ENCODE measurements around a stretch of chr18.

- PRO-cap, 4 experiments: no peak in any of the 4 experiments
- RAMPAGE, long total RNA, 2 experiments: no peak in any of the 2 experiments
- RRBS: no CpG with 5 or more reads among the region's 6 CpGs
Observed at GRCh38 chr18:50650597-50651172, 90.8 kb downstream of the MAPK4 start.

DNA sequence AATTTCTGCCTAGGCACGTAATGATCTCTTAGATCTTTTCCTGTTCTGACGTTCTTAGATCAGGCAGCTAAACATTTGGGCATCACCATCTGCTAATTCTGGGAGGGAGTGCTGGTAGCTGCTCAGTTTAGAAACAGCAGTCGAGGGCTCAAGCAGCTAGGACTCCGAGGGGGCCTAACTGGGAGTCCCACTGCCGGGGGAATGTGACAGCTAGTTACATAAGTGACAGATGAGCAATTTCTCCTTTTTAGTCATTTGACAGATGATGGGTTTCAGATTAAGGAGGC is 92.8 kb downstream of the MRO start:
- PRO-cap, 4 experiments: no peak in any of the 4 experiments
- RAMPAGE, long total RNA, 2 experiments: no peak in any of the 2 experiments
- RRBS: no CpG with 5 or more reads among the region's 5 CpGs

DNA sequence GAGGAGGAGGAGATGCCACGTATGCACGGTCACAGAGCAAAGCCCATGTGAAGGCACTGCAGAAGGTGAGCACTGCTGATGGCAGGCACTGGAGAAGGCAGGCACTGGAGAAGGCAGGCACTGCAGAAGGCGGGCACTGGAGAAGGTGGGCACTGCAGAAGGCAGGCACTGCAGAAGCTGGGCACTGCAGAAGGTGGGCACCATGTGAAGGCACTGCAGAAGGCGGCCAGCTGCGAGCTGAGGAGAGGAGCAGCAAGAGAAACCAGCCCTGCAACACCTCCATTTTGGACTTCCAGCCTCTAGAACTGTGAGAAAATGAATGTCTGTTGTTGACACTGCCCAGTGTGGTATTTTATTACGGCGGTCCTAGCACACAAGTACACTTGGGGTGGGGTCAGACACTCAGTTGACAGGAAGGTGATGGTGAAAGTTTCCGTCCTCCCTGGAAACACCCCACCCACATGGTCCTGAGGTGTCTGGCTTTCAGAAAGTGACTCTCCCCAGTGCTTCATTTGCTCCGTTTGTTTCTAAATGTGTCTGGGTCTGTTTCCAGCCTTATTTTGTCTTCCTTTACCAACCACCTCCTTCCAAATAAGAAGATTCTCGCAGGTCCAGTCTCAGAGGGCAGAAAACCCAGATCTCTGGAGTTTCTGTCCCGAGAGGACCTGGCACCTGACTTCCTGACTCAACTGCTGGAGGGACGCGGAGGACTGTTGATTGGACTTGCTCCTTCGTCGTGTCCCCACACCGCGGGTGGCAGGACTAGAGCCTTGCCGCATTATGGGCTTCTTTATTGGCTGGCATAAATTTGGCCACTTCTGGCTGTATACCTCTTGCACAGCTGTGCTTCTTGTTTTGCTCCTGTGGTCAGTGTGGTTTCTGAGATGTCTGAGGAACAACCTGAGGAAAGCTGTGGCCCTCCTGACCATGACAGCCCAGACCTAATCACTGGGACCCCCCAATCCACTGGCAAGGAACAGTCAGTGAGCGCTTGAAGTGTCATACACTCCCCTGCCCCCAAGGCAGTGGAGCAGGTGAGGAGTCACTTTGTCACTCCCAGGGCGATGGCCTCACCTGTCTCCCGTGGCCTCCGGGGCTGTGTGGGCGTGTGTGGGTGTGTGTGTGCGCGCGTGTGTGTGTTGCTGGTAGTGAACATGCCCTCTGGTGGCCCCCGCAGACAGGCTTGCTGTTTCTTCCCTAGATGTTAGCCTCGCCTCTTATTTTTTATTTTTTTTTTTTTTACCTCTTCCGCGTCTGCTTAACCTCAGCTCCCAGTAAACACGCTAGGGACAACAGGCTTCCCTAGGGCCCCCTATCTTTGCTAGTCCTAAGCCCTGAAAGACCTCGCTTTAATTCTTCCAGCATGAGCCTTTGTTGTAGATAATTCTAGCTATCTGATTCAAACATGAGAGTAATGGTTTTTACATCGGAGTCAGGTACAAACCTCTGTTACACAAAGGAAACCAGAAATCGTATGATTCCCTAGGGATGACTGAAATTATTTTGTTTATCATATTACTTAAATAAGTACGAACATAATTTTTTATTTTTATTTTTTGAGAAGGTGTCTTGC is 45.7 kb downstream of the MEX3C start:
- PRO-cap, 4 experiments: no peak in any of the 4 experiments
- RAMPAGE, long total RNA, 2 experiments: no peak in any of the 2 experiments
- RRBS: no CpG with 5 or more reads among the region's 35 CpGs

DNA sequence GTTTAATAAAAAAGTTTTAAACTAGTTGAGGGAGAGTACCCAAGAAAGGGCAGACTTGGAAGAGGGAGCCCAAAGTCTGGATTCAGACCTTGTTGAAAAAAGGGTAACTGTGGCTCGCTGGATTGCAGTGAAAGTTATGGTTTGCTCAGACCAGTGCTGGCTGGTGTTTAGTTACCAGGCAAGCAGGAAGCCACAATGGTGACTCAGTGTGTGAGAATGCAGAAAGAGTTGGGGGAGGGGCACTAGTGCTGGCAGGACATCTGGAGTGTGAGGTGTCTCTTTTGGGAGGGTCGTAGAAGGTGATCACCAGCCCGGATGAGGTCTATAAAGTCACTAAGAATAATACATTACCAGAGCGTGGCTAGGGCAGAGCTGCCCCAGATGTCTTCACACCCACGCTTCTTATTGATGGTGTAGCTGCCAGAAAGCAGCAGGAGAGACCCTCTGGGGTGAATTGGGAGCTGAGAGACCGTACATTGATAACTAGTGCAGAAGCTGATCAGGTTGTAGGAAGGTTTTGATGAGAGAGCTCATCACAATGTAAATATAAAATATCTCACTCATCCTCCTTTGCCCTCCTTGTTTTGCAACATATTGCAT is 31.1 kb downstream of the C18orf54 start:
- PRO-cap, 4 experiments: no peak in any of the 4 experiments
- RAMPAGE, long total RNA, 2 experiments: no peak in any of the 2 experiments
- RRBS: no CpG with 5 or more reads among the region's 6 CpGs

GRCh38 chr18:55319356-55319933 is 268.5 kb downstream of the TCF4 start:
- PRO-cap, 4 experiments: peak in 4 of 4 experiments; most common plus-strand start chr18:55319756 (in 3)
- RAMPAGE, long total RNA, 2 experiments: no peak in any of the 2 experiments
- RRBS: no CpG with 5 or more reads among the region's 4 CpGs

- PRO-cap, 4 experiments: peak in 2 of 4 experiments; most common plus-strand start chr18:55587066 (in 2)
- RAMPAGE, long total RNA, 2 experiments: no peak in any of the 2 experiments
- RRBS: no CpG with 5 or more reads among the region's 8 CpGs
Observed at GRCh38 chr18:55586738-55587362, 1.1 kb downstream of the TCF4 start.

DNA sequence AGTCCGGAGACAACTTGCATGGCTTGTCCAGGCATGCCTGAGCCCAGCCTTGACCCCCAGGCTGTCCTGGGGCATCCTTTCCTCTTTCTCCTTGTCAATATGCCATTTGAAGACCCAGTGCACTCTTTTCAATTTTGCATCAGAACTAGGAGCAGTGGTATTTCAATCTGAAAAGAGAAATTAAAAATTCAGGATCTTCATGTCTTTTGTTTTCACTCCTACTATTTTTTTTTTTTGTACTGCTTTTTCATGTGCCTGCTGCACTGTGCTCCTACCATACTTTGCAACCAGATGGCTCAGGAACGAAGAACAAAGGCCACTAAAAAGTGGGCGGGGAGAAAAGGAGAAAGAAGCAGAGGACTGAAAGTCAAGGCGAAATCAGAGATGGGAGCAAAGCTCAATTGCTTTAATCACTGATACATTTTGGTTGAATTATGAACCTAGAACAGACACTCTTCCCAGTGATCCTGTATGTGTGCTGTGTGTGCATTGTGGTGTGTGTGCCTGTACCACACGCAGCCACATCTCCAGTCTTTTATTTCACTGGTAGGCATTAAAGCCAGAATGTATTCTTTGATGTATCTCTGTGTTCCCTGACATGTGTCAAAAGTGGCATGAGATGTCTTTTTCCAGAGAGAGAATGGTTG is 495.9 kb upstream of the TCF4 start:
- PRO-cap, 4 experiments: no peak in any of the 4 experiments
- RAMPAGE, long total RNA, 2 experiments: no peak in any of the 2 experiments
- RRBS: no CpG with 5 or more reads among the region's 5 CpGs

DNA sequence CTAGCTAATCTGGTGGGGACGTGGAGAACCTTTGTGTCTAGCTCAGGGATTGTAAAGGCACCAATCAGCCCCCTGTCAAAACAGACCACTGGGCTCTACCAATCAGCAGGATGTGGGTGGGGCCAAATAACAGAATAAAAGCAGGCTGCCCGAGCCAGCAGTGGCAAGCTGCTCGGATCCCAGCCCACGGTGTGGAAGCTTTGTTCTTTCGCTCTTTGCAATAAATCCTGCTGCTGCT is 65.5 kb downstream of the TXNL1 start:
- PRO-cap, 4 experiments: no peak in any of the 4 experiments
- RAMPAGE, long total RNA, 2 experiments: no peak in any of the 2 experiments
- RRBS: no CpG with 5 or more reads among the region's 5 CpGs

DNA sequence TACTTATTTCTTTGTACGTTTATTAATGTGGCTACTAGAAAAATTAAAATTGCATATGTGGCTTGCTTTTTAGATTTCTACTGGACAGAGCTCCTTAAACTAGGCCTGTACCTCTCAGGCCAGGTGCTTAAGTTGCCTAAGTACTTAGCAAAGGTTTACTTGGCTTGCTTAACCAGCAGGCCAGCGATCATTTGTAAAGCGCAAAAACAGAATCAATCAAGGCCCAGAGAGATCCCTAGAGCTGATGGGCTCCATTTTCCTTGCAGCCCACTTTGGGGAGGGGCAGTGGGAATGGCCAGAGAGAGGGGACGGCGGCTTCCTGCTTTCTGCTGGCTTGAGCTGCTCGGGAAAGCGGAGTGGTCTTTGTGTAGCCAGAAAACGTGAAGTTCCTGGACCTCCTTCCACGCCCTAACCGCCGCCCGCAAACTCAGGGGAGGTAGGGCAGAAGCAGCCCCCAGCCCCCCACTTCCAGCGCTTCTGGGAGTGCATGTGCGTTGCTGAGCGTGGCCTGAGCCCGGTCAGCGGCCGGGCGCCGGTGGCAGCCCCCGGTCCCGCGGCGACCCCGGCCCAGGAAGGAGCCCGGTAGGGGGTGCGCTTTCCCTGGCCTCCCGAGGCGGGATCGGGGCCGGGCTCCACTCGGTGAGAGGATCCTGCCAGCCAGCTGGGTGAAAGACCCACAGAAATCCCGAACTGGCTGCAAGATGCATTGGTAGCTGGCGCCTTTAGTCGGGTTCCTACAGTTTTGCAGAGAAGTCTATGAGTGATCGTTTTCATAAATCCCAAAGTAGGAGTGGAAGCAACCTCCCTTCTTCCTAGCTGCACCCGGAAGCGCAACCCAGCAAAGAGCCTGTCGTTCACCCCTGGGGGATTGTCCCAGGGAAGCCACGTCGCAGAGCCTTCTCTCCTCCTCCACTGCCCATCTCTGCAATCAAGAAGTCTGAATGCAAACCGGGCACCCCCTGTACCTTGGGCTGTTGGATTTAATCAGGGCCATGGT is 25.3 kb upstream of the BOD1L2 start:
- PRO-cap, 4 experiments: no peak in any of the 4 experiments
- RAMPAGE, long total RNA, 2 experiments: no peak in any of the 2 experiments
- RRBS: 6% methylated on average over 6 of the region's 42 CpGs

DNA sequence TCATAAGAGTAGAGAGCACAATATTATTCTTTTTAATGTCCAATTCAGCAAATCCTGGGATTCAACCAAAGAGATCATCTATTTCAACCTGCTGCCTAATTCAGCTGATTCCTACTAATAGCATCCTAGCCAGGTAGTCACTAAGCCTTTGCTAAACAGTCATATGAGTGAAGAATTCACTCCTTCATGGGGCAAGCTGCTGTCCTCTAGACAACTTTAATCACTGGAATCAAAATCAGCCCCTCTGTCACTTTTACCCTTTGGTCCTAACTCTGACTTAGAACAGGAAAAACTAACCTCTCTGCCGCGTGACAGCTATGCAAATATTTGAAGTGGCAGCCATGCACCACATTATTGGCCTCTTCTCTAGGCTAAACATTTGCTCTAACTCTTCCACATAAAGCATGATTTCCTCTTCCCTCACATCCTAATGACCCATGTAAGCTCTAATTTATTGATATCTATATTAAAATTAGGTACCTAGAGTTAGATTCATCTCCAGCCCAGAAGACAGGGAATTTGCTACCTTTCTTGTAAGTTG is 12.9 kb upstream of the ONECUT2 start:
- PRO-cap, 4 experiments: no peak in any of the 4 experiments
- RAMPAGE, long total RNA, 2 experiments: no peak in any of the 2 experiments
- RRBS: no CpG with 5 or more reads among the region's 2 CpGs

DNA sequence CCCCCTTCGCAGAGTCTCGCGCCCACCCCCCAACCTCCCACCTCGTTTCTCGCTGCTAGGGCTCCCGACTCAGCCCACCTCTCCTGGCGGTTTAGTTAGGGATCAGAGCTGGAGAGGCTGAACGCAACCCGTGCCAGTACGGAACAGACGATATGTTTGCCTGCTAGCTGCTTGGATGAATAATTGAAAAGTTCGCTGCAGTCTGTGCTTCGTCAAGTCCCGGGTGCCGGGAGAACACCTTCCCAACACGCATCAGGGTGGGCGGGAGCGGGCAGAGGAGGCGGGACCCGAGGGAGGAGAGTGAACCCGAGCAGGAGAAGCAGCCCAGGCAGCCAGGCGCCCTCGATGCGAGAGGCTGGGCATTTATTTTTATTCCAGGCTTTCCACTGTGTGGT is 5.6 kb downstream of the ONECUT2 start:
- PRO-cap, 4 experiments: no peak in any of the 4 experiments
- RAMPAGE, long total RNA, 2 experiments: no peak in any of the 2 experiments
- RRBS: no CpG with 5 or more reads among the region's 24 CpGs

DNA sequence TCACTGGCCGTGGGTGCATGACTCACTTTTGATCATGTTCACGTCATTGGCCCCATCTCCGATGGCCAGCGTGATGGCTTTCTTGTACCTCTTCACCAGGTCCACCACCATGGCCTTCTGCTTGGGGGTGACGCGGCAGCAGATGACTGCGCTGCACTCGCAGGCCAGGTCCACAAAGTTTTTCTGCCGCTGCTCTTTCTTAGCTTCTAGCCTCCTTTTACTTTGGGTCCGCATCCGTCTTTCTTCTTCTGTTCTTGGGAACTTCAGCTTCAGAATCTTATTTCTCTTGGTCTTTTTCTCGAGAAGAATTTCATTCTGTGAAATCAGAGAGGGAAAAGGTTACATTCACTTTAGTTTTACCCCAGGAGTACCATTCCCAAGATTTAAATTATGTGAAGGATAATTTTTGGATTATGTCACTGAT is 39.5 kb upstream of the NARS1 start:
- PRO-cap, 4 experiments: no peak in any of the 4 experiments
- RAMPAGE, long total RNA, 2 experiments: start-site peak on the minus strand in 1 of 2 experiments, centred at position 268 of the sequence, 10 reads per replicate
- RRBS: no CpG with 5 or more reads among the region's 12 CpGs

DNA sequence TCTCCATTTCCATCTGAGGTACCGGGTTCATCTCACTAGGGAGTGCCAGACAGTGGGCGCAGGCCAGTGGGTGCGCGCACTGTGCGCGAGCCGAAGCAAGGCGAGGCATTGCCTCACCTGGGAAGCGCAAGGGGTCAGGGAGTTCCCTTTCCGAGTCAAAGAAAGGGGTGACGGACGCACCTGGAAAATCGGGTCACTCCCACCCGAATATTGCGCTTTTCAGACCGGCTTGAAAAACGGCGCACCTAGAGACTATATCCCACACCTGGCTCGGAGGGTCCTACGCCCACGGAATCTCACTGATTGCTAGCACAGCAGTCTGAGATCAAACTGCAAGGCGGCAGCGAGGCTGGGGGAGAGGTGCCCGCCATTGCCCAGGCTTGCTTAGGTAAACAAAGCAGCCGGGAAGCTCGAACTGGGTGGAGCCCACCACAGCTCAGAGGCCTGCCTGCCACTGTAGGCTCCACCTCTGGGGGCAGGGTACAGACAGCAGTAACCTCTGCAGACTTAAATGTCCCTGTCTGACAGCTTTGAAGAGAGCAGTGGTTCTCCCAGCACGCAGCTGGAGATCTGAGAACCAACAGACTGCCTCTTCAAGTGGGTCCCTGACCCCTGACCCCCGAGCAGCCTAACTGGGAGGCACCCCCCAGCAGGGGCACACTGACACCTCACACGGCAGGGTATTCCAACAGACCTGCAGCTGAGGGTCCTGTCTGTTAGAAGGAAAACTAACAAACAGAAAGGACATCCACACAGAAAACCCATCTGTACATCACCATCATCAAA is 83.6 kb downstream of the ATP8B1 start:
- PRO-cap, 4 experiments: no peak in any of the 4 experiments
- RAMPAGE, long total RNA, 2 experiments: no peak in any of the 2 experiments
- RRBS: no CpG with 5 or more reads among the region's 29 CpGs

DNA sequence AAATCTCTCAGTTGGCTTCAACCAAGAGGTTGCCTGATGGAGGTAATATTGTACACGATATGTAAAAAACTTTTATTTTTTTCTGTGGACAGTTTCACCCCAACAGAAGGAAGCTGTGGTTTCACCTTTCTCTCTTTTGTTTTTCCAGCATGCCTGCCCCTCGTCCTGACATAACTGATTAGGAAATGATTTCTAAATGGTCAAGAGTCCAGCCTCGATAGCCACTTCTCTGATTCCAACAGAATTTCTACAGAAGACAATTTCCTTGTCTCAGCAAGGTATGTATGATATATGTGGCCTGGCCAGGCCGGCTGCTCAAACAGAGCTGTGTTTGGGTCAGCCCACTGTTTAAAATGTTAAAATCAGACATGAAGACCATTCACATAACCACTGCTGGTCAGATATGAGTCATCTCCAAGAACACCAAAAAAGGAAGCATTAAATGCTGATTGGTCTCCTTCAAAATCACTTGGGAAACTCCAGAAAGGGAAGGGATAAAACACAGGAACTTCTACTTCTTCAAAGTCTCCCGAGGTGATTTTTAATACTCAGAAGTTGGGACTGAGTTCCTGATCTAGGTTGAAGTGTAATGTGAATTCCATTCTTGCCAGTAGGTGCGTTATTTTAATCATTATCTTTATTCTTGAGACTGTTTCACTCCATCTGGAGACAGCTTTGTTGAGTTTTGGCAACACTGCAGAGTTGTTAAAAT is 22.3 kb downstream of the ATP8B1 start:
- PRO-cap, 4 experiments: peak in 4 of 4 experiments; most common plus-strand start position 482 of the sequence (in 3); most common minus-strand start position 355 of the sequence (in 4)
- RAMPAGE, long total RNA, 2 experiments: no peak in any of the 2 experiments
- RRBS: no CpG with 5 or more reads among the region's 6 CpGs

- PRO-cap, 4 experiments: peak in 1 of 4 experiments; most common plus-strand start chr18:57784761 (in 1); most common minus-strand start chr18:57784613 (in 1)
- RAMPAGE, long total RNA, 2 experiments: no peak in any of the 2 experiments
- RRBS: 23% methylated on average over 3 of the region's 12 CpGs
Observed at GRCh38 chr18:57784505-57785244, 18.4 kb downstream of the ATP8B1 start.

GRCh38 chr18:58087865-58088565 is 44.0 kb downstream of the NEDD4L start:
- PRO-cap, 4 experiments: no peak in any of the 4 experiments
- RAMPAGE, long total RNA, 2 experiments: no peak in any of the 2 experiments
- RRBS: no CpG with 5 or more reads among the region's 5 CpGs

GRCh38 chr18:58103344-58104062 is 59.5 kb downstream of the NEDD4L start:
- PRO-cap, 4 experiments: no peak in any of the 4 experiments
- RAMPAGE, long total RNA, 2 experiments: no peak in any of the 2 experiments
- RRBS: no CpG with 5 or more reads among the region's 7 CpGs

DNA sequence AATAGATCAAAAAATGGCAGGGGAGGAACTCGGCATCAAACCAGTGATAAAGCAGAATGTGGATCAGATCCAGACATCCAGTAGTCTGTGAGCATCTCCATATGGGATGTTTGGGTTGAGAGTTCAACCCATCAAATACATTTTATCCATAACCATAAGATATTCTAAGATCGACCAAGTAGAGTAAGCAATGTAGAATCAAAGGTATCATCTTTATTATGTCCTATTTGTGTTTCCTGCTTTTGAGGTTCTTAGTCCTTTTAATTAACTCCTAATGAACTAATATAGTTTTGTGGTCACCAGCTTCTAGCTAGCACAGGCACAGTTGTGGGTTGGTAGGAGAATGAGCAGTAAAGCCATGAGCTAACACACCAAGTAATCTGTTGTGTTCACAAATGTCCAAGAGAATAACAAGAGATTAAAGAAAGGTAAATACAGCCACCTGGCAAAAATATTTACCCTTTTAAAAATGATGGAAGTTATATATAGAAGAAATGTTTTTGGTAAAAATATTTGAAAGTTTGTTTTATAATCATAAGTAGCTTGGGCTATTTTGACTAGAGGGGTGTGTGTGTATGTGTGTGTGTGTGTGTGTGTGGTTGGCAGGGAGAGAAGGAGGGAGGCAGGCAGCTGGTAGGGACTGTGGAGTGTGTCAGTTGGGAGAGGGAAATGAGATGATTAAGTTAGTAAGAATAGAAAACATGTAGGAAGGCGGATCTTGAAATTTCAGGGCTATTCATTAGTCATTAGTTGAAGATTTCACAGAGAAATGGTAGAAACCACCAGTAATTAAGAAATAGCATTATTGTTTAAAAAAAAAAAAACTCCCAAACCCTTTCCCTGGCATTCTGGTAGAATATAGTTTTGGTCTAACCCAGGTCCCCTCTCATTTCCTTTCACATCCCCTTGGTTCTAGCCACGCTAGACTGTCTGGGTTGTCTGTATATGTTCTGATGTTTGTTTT is 161.2 kb downstream of the NEDD4L start:
- PRO-cap, 4 experiments: peak in 1 of 4 experiments; most common minus-strand start position 654 of the sequence (in 1)
- RAMPAGE, long total RNA, 2 experiments: no peak in any of the 2 experiments
- RRBS: no CpG with 5 or more reads among the region's 4 CpGs

DNA sequence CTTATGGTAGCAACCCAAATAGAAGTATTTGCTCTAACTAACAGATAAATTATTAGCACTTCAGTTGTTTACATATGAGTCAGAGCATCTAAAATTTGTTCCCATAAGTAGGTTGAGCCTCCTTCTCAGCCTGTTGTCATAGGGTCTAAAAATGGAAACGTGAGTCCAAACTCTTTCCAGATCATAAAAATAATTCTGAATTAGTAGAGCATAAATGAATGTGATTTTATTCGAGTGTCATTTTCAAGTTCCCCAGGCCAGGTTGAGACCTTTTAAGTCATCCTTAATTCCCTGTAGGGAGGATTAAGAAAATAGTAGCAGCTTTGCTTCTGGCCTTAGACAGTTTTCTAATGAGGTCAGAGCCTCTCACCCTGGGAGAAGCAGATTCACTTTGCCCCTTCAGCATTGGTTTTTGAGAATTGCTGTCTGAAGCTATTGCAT is 164.3 kb downstream of the NEDD4L start:
- PRO-cap, 4 experiments: no peak in any of the 4 experiments
- RAMPAGE, long total RNA, 2 experiments: no peak in any of the 2 experiments
- RRBS: no CpG with 5 or more reads among the region's 2 CpGs

- PRO-cap, 4 experiments: no peak in any of the 4 experiments
- RAMPAGE, long total RNA, 2 experiments: no peak in any of the 2 experiments
- RRBS: no CpG with 5 or more reads among the region's 13 CpGs
Observed at GRCh38 chr18:58234896-58235502, 191.0 kb downstream of the NEDD4L start.

Data from uterus (tissue), 7 donors.